Neural progenitor cell (in vitro differentiated cells): ENCODE data around the gene WNT9B.

DNA sequence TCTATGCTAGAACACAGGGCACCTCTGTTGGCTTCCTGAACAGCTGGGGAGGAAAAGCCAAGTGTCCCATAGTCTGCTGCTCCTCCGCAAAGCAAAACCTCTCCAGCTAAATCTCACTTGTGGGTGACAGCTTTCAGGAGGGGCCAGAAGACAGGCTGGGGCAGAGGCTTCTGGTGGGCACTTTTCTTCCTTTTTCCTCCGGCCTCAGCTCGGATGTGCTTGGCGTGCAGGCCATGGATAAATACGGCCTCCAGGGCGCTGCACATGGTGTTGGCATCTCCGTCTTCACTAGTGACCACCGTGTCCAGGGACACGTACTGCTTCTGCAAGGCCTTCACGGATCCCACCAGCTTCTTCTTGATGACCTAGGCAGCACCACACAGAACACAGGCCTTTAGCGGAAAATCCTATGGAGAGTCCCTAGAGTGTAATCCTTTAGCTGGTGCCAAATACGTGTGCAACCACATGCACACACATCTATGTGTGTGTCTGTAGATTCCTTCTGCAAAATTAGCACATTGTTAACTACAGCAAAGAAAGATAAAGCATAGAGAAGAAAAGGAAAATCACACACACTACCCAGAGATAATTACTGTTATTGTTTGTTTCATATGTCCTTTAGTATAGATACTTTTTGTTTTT, 12.6 kb downstream of the PLEKHM1 start:
- RAMPAGE, long total RNA: no peak

- RAMPAGE, long total RNA: no peak
These were observed 722 bp downstream of the CRHR1 start for GRCh38 chr17:45784514-45785569.

DNA sequence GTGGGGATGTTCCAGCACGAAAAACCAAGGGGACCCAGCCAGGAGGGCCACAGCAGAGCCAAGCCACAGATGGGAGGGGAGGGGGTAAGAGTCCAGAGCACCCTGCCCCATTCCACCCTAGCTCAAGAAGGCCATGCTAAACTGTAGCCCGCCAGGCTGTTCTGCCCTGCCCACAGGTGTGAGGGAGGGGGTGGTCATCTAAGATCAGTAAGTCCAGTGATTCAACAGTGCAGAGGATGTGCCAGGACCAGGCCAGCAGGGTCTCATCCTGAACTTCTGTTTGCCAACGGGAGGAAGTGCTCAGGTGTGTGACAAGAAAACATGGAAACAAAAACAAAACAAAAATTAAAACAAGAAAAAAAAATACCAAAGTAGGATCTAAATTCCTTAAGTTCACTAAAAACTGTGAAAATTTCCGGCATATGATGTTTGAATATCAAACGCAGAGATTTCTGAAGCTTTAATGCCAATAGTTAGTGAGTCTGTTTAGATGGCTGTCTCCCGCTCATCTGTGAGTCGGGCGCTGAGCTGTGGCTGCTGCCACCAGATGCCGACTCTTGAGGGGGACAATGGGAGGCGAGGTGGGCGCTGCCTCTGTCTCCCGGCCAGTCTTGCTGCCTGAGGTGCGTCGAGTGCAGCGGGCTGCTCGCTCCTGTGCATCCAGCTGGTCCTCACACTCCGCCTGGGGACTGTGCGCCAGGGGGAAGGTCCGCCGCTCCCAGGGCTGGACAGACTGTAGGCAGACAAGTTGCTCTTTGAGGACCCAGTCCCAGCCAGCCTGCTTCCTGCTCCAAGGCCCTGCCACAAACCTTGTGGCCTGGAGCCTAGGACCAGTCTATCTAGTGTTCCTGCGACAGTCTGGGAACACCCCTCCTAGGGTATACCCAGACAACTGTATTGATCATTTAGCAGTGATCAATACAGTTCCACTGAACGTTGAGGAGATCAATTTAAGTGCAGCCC, 32.2 kb downstream of the STH start:
- RAMPAGE, long total RNA: no peak

- RAMPAGE, long total RNA: no peak
These were observed 40.4 kb downstream of the STH start for GRCh38 chr17:46039520-46039842.

DNA sequence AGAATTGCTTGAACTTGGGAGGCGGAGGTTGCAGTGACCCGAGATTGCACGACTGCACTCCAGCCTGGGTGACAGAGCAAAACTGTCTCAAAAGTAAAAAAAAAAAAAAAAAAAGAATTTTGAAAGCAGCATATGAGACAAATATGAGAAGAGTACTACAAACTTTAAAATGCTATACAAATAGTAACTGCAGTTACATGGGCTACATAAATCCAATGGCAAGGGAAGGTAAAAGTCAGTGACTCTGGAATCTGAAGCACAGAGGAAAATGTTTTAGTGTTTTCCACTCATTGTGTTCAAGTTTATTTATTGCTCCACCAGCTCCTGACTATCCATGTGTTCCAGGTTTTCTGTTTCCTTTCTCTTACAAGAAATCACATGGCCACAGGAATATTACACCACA, 47.7 kb downstream of the STH start:
- RAMPAGE, long total RNA: no peak

DNA sequence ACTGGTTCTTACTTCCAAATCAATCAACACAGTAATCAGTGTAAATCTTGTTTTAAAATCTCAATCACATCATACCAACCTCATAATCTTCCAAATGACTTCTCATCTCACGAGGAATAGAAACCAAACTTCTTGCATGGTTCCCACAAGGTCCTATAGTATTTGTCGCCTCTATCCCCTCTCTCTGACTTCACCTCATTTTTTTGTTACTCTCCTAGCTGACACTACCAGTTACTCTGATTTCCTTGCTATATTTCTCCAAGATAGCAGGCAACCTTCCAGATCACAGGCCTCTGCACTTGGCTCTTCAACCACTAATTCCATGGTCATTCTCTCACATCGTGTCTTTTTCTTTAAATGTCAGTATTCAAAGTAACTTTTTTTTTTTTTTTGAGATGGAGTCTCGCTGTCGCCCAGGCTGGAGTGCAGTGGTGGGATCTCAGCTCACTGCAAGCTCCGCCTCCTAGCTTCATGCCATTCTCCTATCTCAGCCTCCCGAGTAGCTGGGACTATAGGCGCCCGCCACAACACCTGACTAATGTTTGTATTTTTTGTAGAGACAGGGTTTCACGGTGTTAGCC, 55.5 kb downstream of the STH start:
- RAMPAGE, long total RNA: no peak

DNA sequence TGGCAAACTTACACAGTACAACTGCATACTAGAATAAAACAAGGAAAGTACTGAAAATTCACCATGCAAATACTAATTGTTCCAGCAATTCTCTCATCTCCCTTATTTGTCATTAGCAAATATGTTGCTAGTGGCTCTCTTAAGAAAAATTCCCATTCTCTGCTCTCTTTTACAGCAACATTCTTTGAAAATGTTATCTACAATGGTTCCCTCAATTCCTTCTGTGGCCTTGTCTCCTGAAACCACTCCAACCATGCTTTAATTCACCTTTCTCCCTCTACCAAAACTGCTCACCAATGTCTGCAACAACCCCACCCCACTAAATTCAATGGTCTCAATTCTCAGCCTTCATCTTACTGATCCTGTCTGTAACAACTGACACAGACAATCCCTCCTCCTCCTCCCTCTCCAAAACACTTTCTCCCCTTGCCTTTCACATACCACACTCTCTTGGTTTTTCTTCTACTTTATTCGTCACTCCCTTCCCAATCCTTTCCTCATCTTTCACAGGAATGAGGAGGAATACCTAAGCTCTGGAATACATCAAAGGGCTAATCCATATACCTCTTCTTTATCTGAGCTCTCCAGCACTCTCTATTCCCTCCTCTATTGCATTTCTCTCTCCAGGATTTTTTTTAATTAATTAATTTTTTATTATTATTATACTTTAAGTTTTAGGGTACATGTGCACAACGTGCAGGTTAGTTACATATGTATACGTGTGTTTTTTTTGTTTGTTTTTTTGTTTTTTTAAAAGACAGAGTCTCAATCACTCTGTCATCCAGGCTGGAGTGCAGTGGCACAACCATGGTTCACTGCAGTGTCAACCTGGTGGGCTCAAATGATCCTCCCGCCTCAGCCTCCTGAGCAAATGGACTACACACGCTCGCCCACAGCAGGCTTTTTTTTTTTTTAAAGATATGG, 65.4 kb downstream of the STH start:
- RAMPAGE, long total RNA: no peak

DNA sequence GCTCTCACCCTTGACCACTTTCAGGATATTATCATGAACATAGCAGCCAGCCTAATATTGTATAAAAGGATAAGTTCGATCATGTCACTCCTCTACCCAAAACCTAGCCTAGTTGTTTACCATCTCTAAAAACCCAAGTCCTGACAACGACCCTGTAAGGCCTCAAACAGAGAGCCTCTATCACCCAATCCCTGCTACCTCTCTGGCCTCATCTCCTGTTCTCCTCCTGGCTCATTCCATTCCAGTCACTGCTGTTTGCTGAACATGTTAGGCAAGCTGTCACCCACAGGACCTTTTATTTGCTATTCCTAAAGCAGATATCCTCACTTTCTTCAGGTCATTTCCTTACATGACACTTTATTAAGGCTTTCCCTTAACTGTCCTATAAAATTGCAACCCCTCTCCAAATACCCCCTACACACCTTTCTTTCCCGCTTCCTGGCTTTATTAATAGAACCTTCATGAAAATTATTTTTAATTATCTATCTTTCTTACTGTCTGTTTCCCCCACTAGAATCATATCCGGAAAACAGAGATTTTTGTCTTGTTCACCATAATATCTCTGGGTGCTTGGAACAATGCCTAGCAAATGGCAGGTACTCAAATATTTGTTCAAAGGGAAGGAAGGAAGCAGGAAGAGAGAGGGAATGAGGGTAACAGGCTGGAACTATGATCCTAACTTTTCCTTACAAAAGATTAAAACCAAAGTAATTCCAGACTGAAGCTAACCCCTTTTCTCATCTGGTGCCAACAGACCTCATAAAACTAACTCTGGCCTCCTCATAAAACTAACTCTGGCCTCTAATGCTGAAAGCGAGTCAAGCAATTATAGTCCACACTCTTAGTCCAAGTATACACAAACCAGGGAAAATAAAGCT, 85.0 kb downstream of the KANSL1 start:
- RAMPAGE, long total RNA: no peak

- RAMPAGE, long total RNA: no peak
These were observed 76.1 kb downstream of the KANSL1 start for GRCh38 chr17:46117043-46117530.

- RAMPAGE, long total RNA: no peak
These were observed 65.4 kb downstream of the KANSL1 start for GRCh38 chr17:46127585-46128541.

GRCh38 chr17:46139229-46139995, 53.8 kb downstream of the KANSL1 start:
- RAMPAGE, long total RNA: no peak

DNA sequence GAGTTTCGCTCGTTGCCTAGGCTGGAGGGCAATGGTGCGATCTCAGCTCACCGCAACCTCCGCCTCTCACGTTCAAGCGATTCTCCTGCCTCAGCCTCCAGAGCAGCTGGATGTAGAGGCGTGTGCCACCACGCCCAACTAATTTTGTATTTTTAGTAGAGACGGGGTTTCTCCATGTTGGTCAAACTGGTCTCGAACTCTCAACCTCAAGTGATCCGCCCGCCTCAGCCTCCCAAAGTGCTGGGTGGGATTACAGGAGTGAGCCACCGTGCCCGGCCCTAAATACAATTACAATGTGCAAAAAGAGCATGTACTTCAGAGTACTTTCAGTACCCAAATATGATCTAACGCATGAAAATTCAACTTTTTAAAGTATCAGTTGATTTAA, 24.9 kb downstream of the KANSL1 start:
- RAMPAGE, long total RNA: no peak

DNA sequence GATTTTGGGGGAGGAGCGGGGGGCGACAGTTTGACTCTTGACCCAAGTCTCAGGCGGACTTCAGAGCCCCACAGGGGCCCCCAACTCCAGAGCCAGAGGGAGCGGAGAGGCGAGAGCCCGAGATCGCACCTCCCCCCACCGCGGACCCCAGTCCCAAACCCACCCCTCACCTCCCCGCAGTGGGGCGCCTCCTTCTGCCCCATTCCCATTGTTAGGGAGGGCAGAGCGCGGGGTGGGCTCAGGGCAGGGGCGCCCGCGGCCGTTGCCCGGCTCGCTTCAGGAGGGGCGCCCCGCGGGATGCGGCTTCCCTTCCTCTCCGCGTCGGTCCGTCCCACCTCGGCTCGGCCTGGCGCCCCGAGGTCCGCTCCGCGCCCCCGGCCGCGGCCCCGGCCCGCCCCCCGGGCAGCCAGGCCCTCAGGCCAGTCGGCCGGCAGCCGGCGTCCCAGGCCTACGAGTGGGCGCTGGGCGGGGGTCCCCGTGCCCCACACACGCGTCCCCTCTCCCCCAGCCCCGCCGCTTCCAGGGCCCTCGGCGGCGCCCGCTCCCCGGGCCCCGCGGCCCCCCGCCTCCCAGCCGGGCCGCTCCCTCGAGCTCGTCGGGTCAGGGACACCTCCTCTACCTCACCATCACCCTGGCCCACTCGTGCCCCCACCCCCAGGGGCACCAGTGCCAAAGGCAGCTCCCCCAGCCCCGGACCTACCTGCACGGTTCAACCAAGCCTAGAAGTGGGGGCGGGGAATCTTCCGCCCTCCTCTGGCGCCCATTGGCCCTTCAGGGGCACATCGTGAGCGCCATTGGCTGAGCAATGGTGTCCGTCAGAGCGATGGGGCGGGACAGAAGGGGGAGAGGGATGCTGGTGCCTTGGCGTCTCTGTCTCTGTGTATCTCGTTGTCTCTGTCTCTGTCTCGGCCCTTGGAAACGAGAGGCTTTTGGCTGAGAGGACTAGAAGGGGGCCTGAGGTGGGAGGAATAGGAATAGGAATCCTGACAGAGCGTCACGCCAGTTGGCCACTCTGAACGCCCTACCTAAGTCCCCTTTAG, 31.7 kb upstream of the KANSL1 start:
- RAMPAGE, long total RNA: no peak

GRCh38 chr17:46266657-46267713, 27.9 kb upstream of the LRRC37A start:
- RAMPAGE, long total RNA: no peak

GRCh38 chr17:46771688-46772641, 46.5 kb downstream of the WNT3 start:
- RAMPAGE, long total RNA: no peak

- RAMPAGE, long total RNA: no peak
These were observed at the start of gene WNT9B for GRCh38 chr17:46851016-46851734. WNT9B (plus strand) TSS chr17:46851583.

GRCh38 chr17:46878009-46878552, 26.7 kb downstream of the WNT9B start:
- RAMPAGE, long total RNA: no peak

DNA sequence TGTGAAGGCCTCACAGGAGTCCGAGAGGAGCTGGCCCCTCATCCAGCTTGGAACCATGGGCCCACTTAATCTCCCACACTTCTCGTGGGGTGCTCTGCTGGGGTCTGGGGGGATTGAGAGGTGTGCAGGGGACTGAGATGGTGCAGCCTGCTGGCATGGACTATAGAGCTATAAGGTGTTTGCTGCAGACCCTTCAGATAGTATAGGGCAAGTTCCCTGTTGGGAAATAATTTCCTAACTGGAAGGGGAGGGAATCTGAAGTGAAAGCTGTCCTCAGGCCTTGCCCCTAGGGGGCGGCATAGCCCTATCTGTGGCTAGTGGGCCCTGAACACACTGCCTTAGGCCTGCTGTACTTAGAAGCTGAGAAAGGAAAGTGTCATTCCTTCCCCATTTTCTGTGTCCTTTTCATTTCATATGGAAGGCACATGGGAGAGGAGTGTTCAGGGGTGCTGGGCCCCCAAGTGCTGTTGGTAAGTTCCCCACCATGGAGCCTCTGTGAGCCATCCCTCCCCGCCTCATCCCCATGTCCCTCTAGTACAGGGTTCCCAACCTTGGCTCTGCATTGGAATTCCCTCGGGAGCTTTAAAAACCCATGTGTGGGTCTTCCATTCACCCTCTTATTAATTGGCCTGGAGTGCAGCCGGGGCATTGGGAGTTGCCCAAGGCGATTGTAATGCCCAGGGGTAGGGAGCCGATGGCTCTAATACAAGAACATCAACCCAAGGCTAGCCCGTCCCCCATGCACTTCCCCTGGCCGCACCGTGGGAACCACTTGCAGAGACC, 19.6 kb downstream of the GOSR2 start:
- RAMPAGE, long total RNA: no peak

- RAMPAGE, long total RNA: no peak
These were observed 20.1 kb downstream of the GOSR2 start for GRCh38 chr17:46943201-46943404.

- RAMPAGE, long total RNA: no peak
These were observed 87.7 kb upstream of the RPRML start for GRCh38 chr17:47066671-47067142.